ENCODE data around the genes ZNF439, ZNF433 and ZNF442.

GRCh38 chr19:10830884-10831459, 5.0 kb downstream of the TMED1 start:
- RRBS: no CpG with 5 or more reads among the region's 24 CpGs

GRCh38 chr19:10920321-10920779, 8.1 kb downstream of the YIPF2 start:
- RRBS: 100% methylated on average over 1 of the region's 12 CpGs

DNA sequence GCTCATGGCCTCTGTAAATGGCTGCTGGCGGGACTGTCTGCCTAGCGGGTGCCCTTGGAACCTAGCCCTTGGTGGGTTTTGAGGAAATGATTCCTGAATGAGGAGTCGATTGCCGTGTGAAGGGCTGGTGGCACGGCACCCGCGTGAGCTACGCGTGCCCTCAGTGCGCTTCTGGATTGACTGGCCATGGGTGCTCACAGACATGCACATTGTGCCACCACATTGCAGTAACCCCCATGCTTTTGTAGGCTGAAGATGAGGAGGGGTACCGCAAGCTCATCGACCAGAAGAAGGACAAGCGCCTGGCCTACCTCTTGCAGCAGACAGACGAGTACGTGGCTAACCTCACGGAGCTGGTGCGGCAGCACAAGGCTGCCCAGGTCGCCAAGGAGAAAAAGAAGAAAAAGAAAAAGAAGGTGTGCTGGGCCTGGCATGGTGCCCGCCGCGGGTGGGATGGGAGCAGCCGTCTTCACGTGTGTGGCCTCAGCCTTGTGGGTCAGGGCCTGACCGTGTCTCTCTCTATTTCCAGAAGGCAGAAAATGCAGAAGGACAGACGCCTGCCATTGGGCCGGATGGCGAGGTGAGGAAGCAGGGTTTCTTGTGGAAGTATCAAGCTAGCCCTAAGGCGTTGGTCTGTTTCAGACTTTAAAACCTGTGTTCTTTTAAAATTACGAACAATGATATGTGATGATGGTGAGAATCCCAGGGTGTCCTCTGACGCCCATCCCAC, 35.3 kb downstream of the SMARCA4 start:
- RRBS: no CpG with 5 or more reads among the region's 30 CpGs

DNA sequence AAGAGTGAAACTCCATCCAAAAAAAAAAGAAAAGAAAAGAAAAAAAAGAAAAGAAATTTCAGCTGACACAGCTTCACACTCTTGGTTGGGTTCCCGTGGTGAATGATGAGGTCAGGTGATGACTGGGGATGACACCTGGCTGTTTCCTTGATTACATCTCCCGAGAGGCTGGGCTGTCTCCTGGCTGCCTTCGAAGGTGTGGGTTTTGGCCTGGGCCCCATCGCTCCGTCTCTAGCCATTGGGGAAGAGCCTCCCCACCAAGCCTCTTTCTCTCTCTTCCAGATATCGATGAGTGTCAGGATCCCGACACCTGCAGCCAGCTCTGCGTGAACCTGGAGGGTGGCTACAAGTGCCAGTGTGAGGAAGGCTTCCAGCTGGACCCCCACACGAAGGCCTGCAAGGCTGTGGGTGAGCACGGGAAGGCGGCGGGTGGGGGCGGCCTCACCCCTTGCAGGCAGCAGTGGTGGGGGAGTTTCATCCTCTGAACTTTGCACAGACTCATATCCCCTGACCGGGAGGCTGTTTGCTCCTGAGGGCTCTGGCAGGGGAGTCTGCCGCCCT, 22.0 kb downstream of the LDLR start:
- RRBS: no CpG with 5 or more reads among the region's 15 CpGs

GRCh38 chr19:11137350-11138406, 17.9 kb downstream of the SPC24 start:
- RRBS: no CpG with 5 or more reads among the region's 33 CpGs

GRCh38 chr19:11139325-11139636, 16.3 kb downstream of the SPC24 start:
- RRBS: no CpG with 5 or more reads among the region's 4 CpGs

- RRBS: no CpG with 5 or more reads among the region's 24 CpGs
Observed at GRCh38 chr19:11166222-11166903, 10.8 kb upstream of the SPC24 start.

DNA sequence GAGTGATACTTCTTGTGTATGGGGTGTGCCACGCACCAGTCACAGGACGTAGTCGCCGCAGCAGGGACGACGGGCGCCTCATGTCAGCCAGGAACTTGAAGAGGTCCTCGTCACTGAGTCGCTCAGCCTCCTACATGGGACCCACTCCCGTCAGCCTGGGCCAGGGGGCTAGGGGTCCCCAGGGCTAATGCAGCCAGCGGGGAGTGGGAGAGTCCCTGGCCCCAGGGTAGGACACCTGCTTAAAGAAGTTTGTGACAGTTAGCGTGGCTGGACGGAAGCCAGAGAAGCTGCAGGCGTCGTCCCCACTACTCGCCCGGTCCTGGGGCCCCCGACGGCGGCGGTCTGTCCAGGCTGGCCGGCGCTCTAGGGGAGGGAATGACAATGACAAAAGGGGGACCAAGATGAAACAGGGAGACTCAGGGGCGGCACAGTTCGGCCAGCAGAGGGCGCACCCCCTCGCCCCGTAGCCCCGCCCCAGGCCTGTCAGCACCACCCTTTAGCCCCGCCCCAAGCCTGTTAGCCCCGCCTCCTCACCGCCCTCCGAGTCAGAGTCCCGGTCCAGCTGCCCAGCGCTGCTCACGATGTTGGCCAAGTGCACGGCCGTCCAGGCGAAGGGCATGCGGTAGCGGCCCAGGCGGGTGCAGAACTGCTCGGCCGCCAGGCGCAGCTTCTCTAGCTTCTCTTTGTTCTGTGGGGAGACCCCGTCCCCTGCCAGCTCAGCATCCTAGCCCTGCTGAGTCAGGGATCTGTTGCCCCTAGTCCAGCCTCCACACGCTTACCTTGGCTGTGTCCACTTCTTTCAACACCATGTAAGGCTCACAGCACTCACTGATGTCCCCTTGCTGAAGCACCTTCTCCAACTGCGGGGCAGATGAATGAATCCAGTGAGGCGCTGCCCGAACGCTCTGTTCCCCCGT, 3.9 kb downstream of the ANGPTL8 start:
- RRBS: 3% methylated on average over 6 of the region's 52 CpGs

DNA sequence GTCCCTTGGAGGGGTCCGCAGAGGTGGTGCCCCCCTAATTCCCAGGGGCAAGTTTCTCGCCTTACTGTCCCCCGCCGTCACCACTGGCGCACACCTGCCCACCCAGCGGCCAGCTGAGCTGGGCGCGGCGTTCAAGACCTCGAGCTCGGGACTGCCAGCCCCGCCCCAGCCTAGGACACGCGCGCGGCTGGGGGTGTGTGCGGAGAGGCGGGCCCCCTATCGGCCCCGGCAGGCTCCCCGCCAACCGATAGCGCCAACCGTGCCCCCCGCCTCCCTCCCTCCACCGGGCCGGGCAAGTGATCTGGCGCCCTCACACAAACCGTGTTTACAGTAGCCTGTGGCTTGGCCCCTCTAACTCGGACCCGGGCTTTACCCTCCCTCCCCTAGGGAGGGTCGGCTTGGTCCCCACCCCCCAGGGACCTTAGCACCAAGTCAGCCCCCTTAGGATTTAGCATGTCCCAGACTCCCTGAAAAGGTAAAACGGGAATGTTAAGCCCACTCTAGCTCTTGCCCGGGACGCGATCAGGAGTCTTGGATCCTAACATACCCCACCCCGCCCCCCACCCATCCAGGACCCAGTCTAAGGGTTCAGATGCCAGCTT, 647 bp downstream of the EPOR start:
- RRBS: 4% methylated on average over 15 of the region's 37 CpGs

DNA sequence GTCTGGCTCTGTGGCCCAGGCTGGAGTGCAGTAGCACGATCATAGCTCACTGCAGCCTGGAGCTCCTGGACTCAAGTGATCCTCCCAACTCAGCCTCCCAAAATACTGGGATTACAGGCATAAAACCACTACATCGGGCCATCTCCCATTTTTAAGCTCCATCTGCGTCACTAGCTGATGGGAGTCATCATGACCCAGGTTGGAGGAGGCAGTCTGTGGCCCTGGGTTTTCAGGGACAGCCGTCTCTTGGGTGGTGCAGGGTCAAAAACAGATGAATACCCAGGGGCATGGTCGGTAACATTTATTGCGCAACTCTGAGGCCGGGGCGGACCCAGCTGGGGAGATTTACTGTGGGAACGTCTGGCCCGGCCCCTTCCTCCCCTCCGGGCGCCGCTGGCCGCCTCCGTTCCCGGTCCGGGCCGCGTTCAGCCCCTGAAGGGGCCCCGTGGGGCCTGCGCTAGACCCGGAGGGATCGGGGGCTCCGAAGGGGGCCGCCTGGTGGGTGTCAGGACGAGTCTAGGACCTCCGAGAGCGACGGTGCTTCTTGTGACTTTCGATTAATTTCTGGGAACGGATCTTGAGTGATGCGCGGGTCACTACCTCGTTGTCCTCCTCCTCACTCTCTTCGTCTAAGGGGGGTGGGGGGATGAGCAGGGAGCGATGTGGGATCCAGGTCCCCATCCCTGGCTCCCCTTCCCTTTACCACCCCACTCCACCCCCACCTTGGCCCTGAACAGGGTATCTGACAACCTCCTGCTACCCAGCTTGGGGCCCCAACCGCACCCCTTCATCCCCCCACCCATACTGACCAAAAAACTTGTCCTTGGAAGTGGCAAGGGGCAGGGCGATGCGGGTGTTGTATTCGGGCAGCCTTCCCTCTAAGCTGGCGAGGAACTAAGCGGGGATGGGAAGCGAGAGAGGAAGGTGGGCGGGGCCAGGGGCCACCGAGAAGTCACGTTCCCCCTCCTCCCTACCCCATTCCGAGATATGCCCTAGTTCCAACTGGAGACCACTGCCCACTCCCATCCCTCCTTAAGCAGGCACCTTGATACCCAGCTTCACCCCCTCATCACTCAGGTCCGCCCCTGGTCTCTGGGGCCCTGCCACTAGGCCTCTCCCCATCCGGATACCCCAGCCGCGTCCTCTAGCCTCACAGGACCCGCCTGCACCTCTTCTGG, 1.6 kb upstream of the RGL3 start:
- RRBS: 91% methylated on average over 8 of the region's 52 CpGs

DNA sequence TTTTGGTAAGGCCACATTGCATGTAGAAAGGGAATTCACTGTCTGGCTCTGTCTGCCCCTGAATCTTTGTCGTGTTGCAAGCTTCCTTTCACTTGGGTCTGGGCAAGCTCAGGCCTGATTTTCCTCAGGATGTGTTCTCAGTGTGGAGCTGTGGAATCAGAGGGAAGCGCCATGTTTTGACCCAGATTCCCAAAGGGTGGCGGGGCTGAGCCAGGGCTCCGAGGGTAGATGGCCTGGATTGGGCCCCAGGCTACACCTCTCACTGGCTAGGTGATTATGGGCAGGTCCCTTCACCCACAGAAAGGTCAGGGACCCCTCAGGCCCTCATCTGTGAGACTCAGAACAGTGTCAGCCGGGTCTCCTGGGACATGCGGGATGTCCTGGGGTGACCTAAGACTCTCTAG, 8.7 kb downstream of the PRKCSH start:
- RRBS: no CpG with 5 or more reads among the region's 6 CpGs

DNA sequence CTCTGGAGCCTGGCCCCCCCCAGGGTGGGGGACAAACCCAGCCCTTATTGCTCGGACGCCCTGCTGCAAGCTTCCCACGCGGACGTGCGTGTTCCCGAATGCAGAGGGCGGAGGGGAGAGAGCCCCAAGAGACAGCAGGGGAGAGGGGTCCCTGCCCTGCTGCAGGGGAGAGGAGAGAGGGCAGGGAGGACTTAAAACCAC, 16.3 kb downstream of the PRKCSH start:
- RRBS: no CpG with 5 or more reads among the region's 8 CpGs

DNA sequence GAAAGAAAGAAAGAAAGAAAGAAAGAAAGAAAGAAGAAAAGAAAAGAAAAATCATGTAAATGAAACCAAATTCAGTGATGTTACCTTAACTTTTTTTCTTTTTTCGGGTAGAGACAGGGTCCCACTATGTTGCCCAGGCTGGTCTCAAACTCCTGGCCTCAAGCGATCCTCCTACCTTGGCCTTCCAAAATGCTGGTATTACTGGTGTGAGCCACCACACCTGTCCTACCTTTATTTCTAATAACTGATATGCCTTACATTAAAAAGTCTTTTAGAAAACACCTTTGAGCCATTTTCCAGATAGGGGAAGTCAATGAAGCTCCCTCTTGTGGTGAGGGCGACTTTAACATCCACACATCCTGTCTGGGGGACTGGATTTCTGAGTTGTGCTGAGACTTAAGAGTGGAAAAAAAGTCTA, 2.1 kb upstream of the ZNF440 start:
- RRBS: no CpG with 5 or more reads among the region's 3 CpGs

- RRBS: no CpG with 5 or more reads among the region's 21 CpGs
Observed at GRCh38 chr19:11848417-11848903, at the start of gene ZNF439. TSS of gene ZNF439 (plus strand) at chr19:11848726.

DNA sequence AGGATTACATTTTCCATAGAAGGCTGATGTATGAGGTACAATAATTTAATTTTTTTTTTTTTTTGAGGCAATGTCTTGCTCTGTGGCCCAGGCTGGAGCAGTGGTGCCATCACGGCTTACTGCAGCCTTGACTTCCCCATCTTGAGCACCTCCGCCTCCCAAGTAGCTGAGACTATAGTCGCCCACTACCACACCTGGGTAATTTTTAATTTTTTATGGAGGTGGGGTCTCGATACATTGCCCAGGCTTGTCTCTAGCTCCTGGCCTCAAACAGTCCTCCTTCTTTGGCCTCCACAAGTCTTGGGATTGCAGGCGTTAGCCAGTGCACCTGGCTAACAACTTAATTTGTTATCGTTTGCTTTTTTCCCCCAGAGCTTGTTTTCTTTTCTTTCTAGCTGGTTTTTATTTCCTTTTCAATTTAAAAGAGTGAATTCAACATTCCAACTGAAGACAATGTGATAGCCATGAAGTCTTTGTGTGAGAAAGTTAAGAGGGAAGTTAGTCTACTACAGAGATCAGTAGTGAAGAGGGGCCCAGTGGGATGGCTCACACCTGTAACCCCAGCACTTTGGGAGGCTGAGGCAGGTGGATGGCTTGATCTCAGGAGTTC, 3.2 kb downstream of the ZNF439 start:
- RRBS: no CpG with 5 or more reads among the region's 6 CpGs

DNA sequence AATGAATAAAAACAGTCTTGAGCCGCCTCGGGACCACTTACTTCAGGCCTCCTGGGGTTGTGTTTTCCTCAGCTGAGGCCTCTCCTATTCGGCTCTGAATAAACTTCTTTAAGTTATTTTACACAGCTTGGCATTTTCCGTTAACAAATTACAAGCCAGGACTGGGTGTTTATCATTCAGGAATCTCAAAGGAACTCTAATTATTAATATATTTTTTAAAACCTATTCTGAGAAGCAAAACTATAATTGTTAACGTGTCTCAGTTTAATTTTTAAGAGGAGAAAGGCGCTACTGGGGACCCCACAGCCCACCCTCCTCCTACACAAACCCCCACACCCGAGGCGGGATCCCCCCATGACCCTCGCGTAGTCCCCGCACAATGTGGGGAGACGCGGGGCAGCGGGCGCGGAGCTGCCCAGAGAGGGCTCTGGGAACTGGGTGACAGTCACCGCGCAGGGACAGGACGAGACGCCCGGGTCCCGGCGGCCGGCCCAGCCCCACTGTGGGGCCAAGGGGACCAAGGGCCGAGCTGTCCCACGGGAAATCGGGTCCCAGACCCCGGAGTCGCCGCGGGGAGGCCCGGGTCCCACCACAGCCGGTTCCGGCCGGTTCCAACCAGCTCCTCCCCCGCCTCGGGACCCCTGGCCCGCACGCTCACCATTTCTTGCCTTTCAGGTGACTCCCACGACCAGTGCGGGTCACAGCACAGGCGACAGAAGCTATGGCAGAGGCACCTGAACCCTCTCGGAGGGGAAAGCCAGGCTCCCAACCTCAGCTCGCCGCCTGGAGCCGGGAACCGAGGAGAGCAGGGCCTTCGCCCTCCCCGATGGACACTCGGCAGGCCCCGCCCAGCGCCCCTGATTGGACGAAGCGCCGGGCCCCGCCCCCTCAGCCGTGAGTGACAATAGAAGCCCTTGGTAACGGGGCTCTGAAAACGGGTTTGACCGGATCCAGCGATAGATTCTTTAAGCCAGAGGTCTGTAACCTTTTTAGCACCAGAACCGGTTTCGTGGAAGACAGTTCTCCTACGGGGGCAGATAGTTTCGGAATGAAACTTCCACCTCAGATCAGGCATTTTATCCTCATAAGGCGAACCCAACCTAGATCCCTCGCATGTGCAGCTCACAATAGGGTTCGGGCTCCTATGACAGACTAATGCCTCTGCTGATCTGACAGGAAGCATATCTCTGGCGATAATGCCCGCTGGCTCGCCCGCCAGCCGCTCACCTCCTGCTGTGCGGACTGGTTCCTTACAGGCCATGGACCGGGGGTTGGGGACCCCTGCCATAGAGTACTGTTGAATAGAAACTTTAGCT, at the start of gene ZNF433:
TSS of gene ZNF433 (minus strand) at position 801 of the 1,316 bp plus-strand sequence.
- RRBS: 2% methylated on average over 20 of the region's 75 CpGs

DNA sequence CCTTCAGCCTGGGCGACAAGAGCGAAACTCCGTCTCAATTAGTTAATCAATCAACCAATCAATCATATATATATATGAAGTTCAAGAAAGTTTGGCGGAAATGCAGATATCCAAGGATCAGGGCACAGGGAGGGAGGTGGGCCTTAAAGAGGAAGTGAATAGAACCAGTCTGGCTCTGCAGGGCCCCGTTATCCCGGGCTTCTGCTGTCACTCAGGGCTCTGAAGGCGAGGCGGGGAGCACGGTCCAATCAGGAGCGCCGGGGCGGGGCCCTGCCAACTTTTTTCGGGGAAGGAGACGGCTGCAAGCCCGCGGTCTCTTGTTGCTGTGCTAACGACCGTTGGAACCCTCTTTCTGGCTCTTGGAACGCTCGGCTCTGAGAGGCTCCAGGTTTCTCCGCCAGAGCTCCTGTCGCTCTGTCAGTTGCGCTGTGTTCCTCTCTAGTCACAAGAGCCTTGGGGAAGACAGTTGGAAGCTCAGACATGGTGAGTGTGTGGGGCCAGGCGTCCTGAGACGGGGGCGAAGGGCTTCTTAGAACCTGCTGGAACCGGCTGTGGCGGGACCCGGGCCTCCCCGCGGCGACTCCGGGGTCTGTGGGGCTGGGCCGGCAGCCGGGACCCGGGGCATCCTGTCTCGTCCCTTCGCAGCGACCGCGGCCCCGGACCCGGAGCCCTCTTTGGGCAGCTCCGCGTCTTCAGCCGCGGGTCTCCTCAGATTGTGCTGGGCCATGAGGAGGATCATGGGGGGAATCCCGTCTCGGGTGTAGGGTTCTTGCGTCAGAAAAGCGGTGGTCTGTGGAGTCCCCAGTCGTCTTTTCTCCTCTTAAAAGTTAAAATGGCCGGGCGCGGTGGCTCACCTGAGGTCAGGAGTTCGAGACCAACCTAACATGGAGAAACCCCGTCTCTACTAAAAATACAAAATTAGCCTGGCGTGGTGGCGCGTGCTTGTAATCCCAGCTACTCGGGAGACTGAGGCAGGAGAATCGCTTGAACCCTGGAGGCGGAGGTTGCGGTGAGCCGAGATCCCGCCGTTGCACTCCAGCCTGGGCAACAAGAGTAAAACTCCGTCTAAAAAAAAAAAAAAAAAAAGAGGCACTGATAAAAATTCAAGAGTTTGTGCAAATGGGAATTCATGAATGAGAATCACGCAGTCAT, 27.8 kb downstream of the ZNF844 start:
- RRBS: 39% methylated on average over 13 of the region's 69 CpGs

DNA sequence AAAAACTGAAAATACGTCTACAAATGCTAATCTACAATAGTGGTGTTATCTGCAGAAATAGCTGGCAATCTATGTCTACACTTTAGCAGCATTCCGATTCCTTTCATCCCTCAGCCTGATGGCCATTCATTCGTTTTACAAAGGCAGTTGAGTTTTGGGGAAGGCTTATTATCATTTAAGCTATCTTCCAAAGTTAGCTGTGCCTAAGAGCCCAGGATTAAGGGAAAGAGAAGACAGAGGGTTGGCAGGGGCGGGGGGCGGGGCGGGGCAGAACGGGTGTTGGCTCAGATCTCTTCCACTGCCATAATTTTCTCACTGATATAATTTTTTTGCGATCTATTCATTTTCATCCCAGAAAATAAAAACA, 1.9 kb upstream of the ZNF44 start:
- RRBS: no CpG with 5 or more reads among the region's 8 CpGs

GRCh38 chr19:12359328-12359951, 6.0 kb downstream of the ZNF442 start:
- RRBS: no CpG with 5 or more reads among the region's 12 CpGs

DNA sequence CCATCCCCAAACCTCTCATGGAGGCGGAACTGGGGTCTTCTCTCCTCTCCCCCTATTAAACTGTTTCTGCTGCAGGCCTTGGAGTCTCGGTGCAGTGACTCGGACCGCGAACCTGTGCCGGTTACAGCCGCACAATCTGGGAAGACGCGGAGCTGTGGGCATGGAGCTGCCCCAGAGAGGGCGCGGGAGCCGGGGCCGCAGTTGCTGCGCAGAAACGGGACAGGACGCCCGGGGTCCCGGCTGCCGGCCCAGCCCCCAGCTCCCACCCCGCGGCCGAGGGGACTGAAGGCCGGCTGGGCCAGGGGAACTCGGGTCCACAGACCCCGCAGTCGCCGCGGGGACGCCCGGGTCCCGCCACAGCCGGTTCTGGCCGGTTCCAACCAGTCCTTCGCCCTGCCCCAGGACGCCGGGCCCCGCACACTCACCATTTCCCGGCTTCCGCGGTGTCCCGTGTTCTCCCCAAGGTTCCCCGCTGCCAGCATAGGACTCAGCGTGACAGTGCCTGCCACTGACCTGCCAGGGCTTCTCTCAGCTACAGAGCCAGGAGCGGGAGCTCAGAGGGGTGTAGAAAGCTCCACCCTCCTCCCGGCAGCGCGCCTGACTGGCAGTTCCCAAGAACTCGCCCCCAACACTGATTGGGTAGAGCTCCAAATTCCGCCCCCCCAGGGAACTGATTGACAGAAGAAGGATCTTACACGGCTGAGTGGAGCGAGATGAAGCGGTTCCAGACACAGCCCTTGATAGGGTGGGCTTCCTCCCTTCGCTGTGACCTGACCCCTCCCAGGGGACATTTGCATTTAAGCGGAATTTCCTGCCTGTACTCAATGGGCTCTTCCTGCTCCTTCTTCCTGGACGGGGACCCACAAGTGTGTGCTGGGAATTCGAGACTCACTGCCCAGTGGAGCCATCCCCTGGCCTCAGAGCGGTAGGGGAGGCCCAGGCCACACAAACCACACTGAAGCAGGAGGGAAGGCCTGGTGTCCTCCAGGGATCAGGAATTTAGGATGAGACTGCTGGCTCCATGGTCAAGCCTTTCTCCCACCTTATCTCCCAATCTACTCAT, at the start of gene ZNF442:
TSS of gene ZNF442 (minus strand) at position 576 of the 1,063 bp plus-strand sequence.
- RRBS: 2% methylated on average over 15 of the region's 57 CpGs

Data from Ishikawa (cell line).